Left colon (tissue), 1 donor: ENCODE data around the genes CNTN2 and SLC26A9.

DNA sequence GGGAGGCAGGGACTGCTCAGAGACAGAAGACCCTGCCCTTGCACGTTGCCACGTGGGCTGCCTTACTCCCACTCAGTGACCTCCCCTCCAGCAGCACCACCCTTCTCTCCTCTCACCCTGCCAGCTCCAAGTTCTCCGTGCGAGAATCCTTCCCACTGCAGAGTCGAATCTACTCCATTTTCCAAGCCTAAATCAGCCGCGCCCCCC lies 7.8 kb downstream of the LRRN2 start:
- PRO-cap: no peak

DNA sequence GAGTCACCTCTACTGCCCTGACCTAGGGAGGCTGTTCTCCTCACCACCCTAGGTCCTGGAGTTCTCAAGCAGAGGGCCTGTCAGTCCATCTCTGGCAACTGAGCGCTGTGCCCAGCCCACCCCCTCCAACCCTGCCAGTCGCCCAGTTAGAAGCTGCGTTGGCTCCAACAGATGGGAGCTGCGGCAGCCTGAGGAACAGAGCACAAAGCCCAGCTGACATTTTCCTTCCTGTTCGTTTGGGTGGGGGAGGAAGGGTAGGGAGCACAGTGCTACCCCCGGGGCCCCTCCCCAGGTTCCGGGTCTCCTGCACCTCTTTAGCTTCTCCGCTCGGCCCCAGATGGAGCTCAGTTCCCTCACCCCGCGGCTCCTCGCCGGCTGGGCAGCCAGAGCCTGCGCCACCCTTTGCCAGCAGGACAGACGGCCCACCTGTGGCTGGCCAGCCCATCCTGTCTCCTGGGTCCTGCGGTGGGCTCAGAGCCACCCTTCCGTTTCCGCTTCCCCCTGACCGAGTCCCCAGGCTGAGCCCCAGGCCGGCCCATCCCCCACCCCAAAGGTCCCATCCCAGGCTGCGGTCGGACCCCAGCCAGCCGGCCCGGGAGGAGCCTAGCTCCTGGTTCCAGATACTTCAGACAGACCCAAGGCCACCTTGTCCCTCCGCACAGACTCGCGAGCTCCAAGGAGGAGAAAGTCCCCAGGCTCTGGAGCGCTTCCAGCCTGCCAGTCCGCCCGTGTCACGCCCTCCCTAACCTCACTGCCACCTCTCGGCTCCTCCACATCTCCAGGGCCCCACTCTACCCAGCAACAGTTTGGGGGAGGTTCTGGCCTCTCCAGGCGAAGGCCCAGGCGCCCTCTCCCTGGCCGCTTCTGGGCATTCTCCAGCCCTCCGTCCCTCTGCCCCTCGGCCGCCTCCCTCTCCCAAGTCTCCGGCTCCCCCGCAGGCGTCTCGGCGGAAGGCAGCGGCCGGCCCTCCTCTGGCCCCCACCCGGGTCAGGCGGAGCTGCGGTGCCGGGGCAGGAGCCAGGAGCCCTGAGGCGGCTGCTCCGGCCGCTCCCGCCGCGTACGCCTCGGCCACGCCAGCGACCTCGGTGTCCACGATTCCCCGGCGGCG lies 1.0 kb downstream of the LRRN2 start:
- PRO-cap: unidirectional peak, plus-strand start at position 720 of the sequence; bidirectional peak, plus-strand start at position 994 of the sequence, minus-strand start at position 925 of the sequence

- PRO-cap: unidirectional peak, minus-strand start at chr1:204843027
Measured at GRCh38 chr1:204842722-204843434, 14.4 kb downstream of the NFASC start.

GRCh38 chr1:204959161-204959610 lies 83.8 kb upstream of the CNTN2 start:
- PRO-cap: no peak

DNA sequence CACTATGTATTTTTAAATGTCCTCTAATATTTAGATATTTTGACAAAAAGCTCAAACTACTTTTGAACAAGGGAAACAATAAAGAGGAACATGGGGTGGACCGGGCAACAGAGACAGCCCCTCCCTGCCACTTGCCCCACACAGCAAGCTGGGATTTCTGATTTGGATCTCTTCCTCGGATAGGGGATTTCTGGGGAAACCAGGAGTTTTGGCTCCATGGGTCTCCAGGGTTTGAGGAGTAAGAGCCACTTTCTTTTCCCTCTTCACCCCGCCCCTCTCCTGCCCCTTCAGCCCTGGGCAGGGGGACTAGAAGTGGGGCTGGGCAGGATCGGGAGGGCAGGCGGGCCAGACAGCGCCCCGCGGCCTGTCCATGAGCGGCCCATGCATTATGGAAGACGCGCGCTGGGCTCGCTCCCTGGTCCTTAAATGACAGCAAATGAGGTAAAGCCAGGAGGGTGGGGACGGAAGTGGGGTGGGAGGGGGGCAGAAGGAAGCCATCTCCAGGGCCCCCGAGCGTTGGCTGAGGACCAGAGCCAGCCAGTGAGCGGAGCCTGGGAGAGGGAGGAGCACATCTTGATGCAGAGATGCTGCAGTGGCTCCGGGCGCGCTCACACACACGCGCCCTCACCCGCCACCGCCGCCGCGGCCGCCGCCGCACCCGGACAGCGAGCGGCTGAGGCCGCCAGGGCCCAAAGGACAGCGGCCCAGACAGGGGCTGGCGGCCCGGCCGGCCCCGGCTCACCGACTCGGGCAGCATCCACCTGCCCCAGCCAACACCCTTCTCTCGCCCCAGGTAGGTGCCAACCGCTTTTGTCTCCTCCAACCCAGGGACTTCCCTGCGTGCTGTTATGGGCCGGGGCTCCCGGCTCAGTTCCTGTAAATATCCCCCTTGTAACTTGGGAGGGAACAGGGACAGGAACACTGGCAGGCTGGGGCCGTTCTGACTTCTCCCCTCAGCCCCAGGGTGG lies at the start of gene CNTN2:
CNTN2 (plus strand) TSS at position 611 of the 968 bp plus-strand sequence.
- PRO-cap: no peak

DNA sequence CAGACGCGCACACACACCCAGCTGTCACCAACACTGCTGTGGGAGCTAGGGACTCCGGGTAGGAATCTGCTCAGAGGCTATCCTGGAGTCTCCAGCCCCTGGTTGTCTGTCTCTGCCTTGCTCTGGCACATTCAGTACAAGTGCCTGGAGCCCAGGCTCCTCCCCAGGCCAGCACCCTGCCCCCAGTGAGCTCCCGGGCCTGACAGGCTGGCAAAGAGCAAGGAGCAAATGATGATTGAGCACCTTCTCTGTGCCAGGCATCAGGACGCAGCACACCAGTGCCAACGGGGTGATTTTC lies 6.4 kb downstream of the CNTN2 start:
- PRO-cap: no peak

DNA sequence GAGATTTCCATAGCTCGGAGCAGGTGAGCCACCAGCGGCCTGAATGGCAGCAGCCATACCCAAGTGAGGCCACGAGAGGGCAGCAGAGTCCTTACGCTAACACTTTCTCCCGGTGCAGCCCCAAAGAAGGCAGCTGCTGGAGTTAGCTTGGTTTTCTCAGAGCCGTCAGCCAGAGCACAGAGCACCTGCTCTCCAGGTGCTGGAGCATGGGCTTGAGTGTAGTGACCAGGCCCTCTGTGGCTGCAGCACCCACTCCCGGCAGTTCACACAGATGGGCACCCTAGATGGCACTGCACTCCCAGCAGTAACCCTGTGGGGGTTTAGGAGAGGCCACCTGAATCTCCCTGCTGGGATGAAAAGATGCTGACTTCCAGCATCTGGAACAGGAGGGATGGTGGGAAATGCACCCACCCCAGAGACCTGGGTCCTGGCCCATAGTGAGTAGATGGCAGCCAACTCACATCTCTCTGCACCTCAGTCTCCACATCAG lies 45.9 kb downstream of the TMCC2 start:
- PRO-cap: unidirectional peak, plus-strand start at position 159 of the sequence

DNA sequence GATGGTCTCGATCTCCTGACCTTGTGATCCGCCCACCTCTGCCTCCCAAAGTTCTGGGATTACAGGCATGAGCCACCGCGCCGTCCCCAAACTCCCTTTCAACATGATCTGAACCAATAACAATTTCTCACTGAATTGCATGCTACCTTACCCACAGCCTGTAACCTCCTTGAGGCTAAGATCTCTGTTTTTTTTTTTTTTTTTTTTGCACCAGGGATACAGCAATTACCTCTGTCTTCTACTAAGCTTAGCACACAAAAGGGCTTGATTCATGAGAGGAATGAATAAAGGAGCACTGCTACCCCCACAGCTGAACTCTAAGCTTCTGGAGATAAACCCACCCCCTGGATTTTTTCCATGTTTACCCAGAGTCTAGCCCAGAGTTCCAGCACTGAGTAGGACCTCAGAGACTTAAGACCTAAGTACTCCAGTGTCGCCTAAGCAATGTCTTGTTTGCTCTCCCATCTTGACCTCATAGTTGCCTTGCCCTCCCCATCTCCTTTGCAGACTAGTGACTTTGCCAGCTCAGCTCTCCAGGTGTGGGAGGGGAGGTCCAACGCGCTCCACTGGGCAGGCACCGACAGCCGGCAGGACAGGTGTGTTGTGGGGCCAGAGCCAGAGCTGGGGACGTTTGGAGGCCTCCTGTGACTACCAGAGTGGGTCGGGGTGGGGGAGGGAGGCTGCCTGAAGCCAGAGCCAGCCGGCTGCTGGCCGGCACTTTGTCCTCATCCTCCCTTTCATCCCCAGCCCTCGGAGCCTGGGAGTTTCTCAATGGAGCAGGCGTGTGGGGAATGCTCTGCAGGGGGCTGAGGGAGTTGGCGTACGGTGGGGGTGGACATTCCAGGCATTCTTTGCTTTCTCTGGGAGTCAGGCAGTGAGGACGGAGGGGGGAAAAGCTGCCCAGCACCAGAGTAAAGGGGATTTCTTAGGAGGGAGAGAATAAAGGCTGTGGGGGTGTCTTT lies 20.5 kb downstream of the NUAK2 start:
- PRO-cap: unidirectional peak, minus-strand start at position 316 of the sequence

DNA sequence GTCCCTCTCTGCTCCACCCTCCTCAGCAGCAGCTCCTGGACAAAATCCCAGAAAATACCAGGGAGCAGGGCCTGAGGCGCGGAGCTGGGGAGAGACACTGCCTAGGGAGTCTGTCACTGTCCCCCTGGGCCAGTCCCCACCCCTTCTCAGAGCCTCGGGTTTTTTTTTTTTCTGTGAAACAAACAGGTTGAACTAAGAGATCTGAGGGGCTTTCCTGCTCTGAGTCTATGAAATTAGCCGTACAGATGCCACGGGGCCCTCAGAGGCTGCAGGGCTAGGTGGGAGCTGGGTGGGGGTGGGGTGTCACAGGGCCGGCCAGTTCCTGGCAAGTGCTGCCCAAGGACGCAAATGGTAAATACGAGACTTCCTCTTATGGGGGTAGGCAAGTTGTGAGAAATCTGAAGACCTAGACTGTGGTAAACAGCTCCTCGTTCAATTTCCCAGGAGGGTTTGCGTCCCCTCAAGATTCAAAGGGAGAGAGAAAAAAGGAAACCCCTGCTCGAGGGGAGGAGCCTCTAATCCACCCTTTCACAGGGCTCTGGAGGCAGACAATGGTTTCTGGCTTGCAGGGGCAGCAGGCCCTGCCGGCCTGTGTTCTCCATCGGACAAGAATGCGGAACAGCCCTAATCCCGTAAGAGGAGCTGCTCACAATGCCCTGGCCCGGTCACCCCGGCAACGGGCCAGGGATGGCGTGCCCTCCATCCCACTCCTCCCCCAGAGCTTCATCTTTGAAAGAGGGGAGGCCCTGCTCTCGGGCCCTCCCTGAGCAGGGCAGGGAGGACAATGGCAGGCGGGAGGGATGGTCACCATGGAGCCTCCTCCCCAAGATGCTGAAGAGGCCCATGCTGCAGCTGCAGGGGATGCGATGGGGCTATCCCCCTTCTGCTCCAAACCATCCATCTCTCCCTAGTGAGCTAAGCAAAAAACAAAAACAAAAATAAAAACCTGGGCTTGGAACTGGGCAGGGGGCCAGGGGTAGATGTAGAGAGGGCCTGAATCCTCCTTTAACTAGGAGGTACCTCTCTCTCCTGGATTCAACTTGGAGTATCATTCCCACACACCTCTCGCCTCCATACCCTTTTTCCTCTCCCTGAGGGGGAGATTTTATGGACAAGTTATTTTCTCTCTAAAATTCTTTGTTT lies 7.7 kb downstream of the NUAK2 start:
- PRO-cap: unidirectional peak, plus-strand start at position 554 of the sequence; bidirectional peak, plus-strand start at position 592 of the sequence, minus-strand start at position 613 of the sequence

DNA sequence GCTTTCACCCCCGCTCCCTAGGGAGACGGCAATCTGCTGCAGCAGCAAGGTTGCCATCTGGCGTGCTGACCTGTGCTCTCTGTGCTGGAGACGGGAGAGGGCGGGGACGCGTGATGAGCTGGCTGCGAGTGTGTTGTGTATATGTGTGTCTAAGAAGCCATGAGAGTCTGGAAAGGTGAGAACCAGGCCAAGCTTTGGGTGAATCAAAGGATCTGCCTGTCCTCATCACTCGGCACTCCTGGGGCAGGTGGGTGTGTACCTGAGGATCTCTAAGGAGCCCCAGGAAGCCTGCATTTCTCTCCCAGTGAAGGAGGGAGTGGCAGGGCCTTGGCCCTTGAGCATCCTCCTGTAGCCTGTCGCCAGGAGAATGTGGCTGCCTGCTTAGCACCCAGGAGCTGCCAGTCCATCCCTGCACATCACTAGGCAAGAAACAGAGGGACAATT lies 4.2 kb downstream of the KLHDC8A start:
- PRO-cap: no peak

DNA sequence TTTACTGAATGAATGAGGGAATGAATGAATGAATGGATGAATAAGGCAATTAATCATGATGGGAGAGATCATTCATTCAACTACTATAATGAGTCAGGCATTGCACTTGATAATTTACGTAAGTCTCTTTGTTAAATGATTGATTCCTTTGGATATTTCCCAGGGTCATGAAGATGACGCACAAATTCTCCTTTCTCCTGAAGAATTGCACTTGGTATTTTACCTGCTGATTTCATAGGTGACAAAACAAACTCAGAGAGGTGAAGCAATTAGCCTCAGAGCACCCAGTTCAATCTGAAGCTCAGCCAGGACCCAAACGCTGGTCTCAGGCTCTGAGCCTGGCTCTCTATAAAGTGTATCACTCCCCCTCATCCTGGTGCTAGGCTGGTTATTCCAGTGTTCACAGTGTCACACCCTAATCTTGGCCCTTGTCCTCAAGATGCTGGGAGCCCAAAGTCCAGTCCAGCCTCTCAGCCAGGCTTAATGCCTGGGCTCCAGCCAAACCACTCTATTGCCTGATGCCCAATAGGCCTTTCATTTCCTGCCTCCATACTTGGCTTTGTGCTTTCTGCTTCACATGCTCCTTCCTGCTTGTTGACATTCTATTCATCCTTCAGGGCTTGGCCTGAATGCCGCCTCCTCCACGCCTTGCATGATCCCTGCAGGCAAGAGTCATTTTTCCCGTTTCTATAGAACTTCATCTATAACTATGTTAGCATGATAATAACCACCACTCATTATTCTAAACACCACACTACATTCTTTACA lies 1.8 kb downstream of the KLHDC8A start:
- PRO-cap: no peak

GRCh38 chr1:205495244-205495960 lies 9.1 kb upstream of the CDK18 start:
- PRO-cap: unidirectional peak, minus-strand start at chr1:205495650

DNA sequence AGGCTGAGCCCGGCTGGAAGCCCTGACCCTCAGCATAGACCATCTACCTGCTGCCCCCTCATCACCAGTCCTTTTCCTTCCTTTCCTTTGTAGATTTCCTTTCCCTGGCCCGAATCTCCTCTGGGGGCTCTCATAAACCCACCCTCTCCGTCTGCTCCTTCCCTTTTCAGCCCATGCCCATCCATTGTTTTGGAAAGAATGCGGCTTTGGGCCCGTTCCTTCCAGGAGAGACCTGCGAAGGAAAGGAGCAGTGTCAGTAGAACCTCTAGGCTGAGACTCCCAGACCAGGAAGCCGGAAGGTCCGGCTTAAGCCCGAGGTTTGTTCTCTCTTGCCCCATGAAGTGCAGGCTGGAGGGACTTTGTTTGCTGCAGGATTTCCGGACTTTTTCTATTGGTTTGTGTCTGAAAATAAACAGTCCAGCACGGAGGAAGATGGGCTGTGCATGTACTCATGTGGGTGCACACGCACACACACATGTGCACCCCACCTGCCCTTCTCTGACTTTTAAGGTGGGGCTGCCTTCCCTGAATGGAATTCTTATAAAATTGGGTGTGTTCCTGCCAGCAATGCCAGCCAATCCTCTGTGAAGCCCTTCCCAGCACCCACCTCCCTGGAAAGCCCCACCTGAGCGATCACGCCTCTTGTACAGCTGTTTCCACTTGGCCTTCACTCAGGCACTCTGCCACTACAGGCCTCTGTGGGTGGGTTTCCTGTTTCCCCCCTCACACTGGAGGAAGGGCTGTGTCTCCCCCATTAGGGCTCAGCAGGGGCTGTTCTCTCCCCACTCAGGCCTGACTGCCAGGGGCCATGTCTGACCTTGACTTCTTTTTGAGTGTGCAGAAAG lies 13.4 kb downstream of the MFSD4A start:
- PRO-cap: unidirectional peak, minus-strand start at position 281 of the sequence; bidirectional peak, plus-strand start at position 653 of the sequence, minus-strand start at position 500 of the sequence

DNA sequence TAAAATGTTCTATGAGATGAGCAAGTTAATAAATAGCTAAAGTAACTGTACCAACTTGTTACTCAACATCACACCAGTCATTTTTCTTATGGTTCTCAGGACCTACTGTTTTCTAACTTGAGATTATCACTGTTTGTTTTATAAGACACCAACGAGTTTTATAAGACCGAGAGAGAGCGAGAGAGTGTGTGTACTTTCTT lies 12.4 kb downstream of the ELK4 start:
- PRO-cap: no peak

DNA sequence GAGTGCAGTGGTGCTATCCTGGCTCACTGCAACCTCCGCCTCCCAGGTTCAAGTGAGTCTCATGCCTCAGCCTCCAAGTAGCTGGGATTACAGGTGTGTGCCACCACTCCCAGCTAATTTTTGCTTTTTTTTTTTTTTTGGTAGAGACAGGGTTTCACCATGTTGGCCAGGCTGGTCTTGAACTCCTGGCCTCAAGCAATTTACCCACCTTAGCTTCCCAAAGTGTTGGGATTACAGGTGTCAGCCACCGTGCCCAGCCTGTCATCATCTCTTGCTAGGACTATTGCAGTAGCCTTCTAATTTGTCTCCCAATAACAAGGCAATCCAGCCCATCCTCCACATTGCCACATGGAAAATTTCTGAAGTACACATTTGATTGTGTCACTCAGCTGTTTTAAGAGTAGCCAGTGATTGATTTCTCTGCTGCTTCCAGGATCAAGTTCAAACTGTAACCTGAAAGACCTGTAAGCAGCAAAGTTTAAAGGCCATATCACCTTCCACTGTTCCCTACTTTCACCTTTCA lies 7.6 kb upstream of the ELK4 start:
- PRO-cap: no peak

DNA sequence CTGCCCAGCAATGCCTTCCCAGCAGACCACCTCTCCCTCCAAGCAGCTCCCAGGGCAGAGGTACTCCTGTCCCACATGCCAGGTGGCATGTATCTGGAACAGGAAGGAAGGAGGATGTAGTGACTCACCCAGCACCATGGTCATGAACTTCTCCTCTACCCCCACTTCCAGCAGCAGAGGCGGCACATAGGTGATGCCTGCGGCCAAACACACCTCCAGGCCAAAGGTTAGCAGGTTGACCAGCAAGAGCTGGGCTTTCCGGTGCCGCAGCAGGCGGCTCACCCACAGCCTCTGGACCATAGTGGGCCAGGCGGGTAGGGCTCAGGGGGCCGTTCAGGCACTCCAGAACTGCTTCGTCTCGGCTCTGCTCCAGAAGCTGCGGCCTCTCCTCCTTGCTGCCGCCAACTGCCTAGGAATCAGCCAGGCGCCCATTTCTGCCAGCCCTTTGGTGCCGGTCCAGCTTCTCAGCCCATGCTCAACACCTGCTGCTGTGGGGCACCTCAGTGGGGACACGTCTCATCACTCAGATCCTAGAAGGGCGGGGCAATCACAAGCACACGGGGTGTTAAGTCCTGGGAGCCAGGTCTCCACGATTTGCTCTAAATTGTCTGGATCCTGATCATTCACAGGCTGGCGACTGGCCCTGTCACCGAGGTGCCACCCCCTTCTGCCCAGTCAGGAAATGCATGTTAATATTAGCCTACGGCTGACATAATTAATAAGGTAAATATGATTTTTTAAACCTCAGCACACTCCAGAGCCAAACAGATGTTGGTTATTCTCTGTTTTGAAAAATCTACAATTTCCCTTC lies 15.7 kb downstream of the SLC45A3 start:
- PRO-cap: unidirectional peak, plus-strand start at position 254 of the sequence; unidirectional peak, minus-strand start at position 407 of the sequence

DNA sequence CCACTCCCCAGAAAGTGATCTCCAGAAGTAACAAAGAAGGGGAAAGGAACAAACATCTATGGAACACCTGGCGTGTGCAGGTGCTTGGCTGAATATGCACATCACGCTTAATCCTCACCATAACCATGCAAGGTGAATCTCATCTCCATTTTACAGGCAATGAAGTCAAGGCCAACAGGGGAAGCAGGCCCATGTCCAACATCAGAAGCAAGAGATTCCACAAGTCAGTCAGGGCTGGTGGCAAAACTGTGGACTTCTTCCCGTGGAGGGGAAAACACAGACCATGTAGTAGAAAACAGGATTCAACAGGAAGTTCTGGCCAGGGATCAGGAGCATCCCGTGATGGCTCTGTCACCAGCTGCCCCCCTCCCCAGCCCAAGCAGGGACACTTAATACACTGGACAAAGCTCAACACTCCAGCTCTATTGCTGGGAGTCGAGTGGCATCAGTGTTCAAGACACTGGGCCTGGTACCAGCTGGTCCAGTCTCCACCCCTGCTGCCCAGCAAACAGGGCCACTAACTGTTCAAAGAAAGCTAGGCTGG lies 3.8 kb downstream of the SLC45A3 start:
- PRO-cap: no peak

DNA sequence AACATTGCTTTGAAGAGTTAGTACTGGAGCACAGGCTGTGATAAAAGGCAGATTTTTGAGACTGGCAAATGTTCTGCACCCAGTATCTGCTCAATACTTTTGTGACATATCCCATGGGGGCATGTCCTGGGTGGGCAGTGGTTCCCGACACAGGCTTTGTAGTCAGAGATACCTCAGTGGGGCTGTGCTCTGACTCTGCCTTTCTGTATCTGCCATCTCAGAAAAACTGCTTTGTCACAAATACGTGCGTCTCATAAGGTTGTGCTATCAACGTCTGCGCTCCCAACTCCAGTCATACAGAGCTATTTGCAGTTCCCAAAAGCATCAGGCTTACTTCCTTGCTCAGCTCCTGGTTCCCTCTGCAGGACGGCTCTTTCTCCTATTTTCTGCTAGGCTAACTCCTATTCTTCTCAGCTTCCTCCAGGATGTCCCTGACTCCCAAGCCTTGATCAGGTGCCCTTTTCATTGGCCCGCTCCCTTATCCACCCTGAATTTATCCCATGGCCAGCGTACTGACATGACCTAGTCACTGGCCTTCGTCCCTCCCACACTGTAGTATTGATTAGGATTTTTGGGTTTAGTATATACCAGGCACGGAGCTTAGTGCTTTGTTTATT lies 12.1 kb upstream of the RAB29 start:
- PRO-cap: no peak

DNA sequence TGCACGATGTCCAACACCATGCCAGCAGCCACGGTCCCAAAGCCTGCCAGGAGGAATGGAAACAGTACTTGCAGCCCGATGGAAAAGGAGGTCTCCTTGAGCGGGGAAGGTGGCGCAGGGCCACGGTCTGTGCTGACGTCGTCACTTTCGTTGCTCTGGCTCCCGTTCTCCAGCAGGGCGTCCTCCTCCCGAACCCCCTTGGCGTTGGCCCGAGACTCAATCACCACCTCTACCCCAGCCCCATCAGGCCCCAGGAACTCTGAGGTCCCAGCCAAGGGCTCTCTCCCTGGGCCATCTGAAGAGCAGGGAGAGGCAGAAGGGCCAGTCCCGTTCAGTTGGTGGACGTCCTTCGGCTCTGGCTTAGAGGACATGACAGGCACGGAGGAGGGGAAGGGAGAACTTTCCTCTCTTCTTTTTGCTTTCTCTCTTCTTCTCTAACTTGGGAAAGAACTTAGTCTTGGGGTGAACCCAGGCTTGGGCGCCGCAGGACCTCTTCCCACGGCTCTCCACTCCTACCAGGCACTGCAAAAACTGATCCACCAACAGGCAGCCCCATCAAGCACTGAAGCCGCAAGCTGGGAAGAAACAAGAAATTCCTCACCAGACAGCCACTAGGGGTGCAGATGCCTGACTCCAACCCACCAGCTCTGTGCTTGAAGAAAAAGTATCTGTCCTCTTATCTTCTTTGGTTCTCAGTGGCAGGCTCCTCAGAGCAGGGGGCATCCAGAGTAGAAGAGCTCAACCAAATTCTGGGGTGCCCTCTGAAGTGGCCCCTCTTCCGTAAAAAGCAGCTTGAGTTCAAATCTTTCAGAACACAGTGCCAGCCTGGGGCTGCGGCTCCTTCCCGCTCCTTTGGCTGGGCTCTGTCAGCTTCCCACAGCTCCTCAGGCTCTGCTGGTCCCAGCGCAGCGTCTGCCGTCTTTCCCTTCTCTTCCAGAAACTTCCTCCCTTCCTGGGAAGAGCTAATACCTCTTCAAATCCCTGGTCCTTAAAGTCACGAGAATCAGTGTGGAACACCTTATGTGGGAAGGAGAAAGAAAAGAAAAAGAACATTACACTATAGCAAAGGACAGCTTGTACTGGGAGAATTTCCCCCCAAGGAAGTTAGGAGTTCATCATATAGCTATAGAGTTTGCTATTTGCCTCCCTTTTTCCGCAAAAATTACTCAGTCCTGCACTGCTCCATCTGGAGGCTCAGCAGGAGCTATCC lies 2.5 kb downstream of the SLC41A1 start:
- PRO-cap: no peak

- PRO-cap: no peak
Measured at GRCh38 chr1:205943307-205943712, at the start of gene SLC26A9. Gene SLC26A9 (minus strand): TSS chr1:205943456.